Tibial nerve (tissue), 3 donors: ENCODE measurements around a stretch of chr20.

DNA sequence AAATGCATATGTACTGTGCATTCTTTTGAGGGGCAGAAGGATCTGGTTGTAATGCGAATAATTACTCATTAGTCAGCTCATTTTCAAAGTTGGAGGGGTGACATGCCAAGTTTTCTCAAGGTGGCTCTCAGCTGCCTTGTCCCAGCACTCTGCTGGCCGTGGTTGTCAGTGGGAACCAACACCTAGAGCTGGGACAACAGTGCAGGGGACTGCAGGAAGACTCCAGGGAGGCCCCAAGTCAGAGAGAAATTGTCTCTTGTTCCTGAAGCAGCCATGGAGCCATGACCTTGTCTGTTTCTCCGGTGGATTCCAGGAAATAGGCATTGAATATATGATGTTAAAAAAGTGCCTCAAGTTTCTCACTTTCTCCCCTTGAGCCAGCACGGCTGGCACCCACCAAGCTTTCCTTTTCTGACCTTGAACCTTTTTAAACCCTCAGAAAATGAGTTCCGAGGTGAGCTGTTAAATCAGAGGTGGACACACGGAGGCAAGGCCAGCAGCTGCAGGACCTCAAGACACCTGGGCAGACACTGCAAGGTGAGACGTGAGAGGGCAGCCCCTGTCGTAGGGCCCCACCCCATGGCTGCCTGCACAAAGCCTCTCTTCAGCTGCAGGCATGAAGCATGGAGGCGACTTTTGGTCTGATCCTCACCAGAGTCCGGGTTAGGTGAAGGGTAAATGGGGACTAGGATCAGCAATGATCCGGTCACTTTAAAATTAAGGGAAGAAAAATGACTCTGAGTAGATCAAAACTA, 25.5 kb downstream of the MYT1 start:
- PRO-cap, result no peak
- RAMPAGE, long total RNA, 3 experiments, result no peak in any of the 3 experiments

- PRO-cap, result no peak
- RAMPAGE, long total RNA, 3 experiments, result no peak in any of the 3 experiments
Observed at GRCh38 chr20:64211941-64212407, 43.6 kb upstream of the PCMTD2 start.

- PRO-cap, result no peak
- RAMPAGE, long total RNA, 3 experiments, result no peak in any of the 3 experiments
Observed at GRCh38 chr20:64222168-64222581, 33.4 kb upstream of the PCMTD2 start.

GRCh38 chr20:64232878-64233125, 22.7 kb upstream of the PCMTD2 start:
- PRO-cap, result no peak
- RAMPAGE, long total RNA, 3 experiments, result no peak in any of the 3 experiments